Epithelial cell of proximal tubule (primary cell): ENCODE measurements around the genes GLUD2, XIAP and OCRL.

- RAMPAGE, long total RNA: no peak
- RRBS: no CpG with 5 or more reads among the region's 6 CpGs
Measured at GRCh38 chrX:120549755-120550328, 10.9 kb downstream of the CUL4B start.

- RAMPAGE, long total RNA: no peak
- RRBS: 2% methylated on average over 9 of the region's 49 CpGs
Measured at GRCh38 chrX:121047320-121047811, at the start of gene GLUD2. Gene GLUD2, plus strand, starts transcription at chrX:121047610.

DNA sequence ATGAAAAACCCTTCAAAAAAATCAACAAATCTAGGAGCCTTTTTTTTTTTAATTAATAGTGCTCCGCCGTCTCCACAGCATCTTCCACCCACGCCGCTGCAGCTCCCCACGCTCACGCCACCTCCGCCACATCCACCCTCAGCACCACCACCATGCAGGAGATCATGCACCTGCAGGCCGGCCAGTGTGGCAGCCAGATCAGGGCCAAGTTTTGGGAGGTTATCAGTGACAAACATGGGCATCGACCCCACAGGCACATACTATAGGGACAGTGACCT, 171.4 kb downstream of the THOC2 start:
- RAMPAGE, long total RNA: no peak
- RRBS: no CpG with 5 or more reads among the region's 9 CpGs

GRCh38 chrX:123694549-123695020, 38.3 kb downstream of the THOC2 start:
- RAMPAGE, long total RNA: no peak
- RRBS: no CpG with 5 or more reads among the region's 5 CpGs

DNA sequence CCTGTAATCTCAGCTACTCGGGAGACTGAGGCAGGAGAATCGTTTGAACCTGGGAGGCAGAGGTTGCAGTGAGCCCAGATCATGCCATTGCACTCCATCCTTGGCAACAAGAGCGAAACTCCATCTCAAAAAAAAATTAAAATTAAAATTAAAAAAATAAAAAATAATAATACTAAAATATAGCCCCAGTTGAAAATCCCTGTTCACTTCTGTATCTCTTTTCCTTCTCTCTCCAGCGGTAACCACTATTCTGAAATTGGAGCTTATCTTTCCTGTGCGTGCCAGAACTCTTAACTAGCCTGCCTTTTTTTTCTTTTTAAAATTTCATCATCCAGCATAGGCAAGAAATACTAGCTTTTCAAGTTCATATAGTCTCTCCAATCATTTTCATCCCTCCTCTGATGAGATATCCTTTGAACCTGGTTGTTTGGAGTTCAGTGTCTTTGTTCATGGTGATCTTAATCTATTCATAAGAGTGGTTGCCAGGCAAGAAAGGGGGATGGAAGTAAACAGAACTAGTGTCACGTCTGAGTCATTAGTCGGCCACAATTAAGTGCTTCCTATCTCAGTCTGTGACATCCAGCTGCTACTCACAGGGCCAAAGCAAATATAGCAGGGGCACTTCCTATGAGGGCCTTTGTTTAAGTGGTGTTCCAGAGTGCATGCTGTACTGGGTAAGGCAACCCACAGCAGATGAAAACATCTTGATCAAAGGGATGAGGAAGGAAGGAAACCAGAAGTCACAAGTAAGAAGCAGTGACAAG, 56.5 kb upstream of the XIAP start:
- RAMPAGE, long total RNA: no peak
- RRBS: no CpG with 5 or more reads among the region's 7 CpGs

DNA sequence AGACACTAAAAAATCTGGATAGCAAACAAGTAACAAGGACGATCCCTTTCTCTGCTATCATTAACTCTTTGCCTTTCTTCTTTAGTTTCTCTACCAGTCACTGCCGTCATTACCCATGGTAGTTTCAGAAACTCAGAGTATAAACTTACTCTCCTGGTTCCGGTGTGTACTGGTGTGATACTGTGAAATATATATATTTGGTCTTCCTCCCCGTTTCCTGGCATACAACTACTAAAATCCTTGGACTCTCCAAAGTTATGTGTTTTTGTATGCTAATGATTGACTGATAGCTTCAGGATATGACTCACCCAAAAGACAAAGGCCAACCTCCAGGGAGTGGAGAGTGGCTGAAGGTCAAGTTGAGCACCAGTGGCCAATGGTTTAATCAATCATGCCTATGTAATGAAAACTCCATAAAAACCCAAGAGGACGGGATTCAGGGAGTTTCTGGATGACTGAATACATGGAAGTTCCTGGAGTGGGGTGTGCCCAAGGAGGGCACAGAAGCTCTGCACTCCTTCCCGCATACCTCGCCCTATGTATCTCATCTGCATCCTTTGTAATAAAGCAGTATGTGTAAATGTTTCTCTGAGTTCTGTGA, 35.0 kb upstream of the XIAP start:
- RAMPAGE, long total RNA: no peak
- RRBS: no CpG with 5 or more reads among the region's 7 CpGs

- RAMPAGE, long total RNA: start-site peak on the plus strand at chrX:123859963-123860255, 184 and 36 reads in 2 replicates
- RRBS: 3% methylated on average over 23 of the region's 75 CpGs
Measured at GRCh38 chrX:123859406-123860546, at the start of gene XIAP. Gene XIAP, plus strand, starts transcription at chrX:123860053.

GRCh38 chrX:126110067-126110310, 56.1 kb downstream of the DCAF12L2 start:
- RAMPAGE, long total RNA: no peak
- RRBS: no CpG with 5 or more reads among the region's 3 CpGs

DNA sequence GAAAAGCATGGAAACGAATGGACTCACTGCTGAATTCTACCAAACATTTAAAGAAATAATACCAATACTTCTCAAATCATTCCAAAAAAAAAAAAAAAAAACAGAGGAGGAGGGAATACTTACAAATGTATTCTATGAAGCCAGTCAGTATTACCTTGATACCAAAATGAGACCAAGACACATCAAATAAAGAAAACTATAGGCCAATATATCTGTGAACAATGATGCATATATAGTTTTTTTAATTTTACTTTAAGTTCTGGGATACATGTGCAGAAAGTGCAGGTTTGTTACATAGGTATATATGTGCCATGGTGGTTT, 339.4 kb downstream of the ACTRT1 start:
- RAMPAGE, long total RNA: no peak
- RRBS: no CpG with 5 or more reads among the region's 1 CpG

DNA sequence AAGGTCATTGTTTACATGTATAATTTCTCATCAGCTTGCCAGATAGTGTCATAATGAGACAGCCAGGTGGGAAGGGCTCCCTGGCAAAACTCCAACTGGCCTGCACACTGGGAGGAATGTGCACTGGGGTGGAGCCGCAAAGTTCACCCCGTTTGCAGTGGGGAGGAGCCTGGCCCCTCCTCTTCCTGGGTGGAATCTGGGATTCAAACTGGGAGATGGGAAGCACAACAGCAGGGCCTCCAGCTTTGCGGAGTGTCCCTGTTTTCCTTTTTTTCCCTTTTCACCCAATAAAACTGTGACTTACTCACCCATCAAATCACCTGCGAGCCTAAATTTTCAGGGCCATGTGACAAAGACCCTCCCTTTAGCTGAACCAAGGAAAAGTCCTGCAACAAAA, 329.9 kb downstream of the SMARCA1 start:
- RAMPAGE, long total RNA: no peak
- RRBS: no CpG with 5 or more reads among the region's 4 CpGs

- RAMPAGE, long total RNA: start-site peak on the plus strand at chrX:129540237-129540307, 150 and 33 reads in 2 replicates
- RRBS: 2% methylated on average over 18 of the region's 53 CpGs
Measured at GRCh38 chrX:129540076-129540610, at the start of gene OCRL. Gene OCRL, plus strand, starts transcription at chrX:129540259.

DNA sequence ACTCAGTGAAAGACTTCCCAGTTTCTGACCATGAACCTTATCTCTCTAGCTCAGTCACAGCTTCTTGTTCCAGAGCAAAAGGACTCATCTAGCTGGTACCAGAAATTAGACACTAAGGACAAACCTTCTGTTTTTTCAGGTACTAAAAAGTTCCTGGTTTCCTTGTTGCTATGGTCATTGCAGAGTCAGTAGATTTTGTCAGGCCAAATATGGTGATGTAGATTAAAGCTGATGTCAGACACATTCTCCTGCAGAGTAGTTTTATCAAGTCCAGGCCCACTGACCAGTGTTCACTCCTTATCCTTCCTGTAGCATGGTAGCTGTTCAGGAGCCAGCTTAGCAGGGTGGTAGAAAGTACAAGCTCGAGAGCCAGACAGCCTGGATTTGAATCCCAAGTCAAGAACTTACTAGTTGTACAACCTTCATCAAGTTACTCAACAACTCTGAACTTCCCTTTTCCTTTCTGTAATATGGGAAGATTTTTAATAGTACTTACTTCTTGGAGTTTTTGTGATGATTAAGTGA, 17.8 kb downstream of the OCRL start:
- RAMPAGE, long total RNA: no peak
- RRBS: no CpG with 5 or more reads among the region's 1 CpG

DNA sequence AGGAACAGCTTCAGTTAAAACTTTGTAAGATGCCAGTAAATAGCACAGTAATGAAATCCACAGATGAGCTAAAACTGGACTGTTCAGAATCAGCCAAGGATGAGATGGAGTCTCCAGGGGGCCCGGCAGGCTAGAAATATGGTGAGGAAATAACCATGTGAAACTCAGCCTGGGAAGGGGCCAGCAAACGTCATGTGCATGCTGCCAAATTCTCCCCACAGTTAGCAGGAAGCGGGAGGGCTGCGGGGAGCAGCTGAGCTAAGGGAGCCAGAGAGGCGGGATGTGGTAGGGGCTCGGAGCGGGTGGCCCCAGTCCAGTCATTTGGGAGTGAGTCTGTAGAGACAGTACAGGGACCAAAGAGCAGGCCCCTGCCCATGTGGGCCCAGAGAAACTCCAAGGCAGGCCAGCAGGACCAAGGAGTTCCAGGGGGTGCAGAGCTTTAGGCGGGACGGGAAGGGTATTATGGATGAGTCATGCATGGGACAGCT, 37.0 kb upstream of the XPNPEP2 start:
- RAMPAGE, long total RNA: no peak
- RRBS: no CpG with 5 or more reads among the region's 9 CpGs

- RAMPAGE, long total RNA: no peak
- RRBS: no CpG with 5 or more reads among the region's 8 CpGs
Measured at GRCh38 chrX:130066863-130067236, 43.4 kb downstream of the ELF4 start.

GRCh38 chrX:130097523-130098232, 12.6 kb downstream of the ELF4 start:
- RAMPAGE, long total RNA: no peak
- RRBS: 59% methylated on average over 4 of the region's 13 CpGs

DNA sequence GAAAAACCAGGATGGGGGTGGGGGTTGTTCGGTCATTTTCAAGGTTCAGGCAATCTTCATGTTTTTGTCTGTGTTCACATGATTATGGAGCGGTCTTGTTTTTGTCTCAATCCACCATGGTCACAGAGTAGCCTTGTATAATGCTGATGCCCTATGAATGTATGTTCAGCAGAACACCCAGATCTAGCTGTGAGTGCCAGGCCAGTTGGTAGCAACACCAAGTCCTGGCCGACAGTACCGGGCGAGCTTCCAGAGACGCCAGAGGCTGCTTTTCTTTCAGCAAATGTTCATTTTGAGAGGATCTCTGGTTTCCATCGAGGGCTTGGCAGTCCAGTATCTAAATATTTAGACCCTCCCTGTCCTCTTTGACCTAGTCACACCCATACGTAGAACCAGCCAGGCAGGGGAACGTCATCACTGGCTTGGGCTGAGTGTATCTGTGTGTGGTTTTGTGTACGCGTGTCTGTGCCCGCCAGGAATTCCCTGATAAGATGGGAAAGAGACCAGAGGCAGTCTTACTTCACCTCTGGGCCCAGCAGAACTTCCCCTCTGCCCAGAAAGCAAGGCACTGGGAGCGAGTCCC, 14.7 kb upstream of the ELF4 start:
- RAMPAGE, long total RNA: no peak
- RRBS: no CpG with 5 or more reads among the region's 13 CpGs

- RAMPAGE, long total RNA: no peak
Measured at GRCh38 chrX:130848405-130848664, 54.7 kb downstream of the ENOX2 start.

DNA sequence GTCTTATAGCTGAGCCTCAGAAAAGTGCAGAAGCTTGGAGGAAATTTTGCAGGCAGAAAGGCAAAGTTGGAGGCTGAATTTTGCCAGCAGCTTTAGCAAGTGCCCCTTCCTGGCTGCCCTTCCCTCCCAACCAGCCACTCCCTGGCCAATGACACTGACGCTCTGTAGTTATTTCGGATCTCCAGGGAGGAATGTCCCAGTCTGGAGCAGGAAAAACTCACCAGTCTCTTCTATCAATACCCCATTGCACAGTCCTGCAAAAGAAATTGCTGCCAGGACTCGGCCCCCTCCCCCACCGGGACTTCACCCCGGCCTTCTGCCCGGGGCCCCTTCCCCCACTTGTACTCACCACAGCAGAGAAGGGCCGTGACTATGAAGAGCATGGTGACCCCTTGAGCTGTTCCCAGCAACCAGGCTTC, 10.2 kb downstream of the IGSF1 start:
- RAMPAGE, long total RNA: no peak
- RRBS: no CpG with 5 or more reads among the region's 7 CpGs

DNA sequence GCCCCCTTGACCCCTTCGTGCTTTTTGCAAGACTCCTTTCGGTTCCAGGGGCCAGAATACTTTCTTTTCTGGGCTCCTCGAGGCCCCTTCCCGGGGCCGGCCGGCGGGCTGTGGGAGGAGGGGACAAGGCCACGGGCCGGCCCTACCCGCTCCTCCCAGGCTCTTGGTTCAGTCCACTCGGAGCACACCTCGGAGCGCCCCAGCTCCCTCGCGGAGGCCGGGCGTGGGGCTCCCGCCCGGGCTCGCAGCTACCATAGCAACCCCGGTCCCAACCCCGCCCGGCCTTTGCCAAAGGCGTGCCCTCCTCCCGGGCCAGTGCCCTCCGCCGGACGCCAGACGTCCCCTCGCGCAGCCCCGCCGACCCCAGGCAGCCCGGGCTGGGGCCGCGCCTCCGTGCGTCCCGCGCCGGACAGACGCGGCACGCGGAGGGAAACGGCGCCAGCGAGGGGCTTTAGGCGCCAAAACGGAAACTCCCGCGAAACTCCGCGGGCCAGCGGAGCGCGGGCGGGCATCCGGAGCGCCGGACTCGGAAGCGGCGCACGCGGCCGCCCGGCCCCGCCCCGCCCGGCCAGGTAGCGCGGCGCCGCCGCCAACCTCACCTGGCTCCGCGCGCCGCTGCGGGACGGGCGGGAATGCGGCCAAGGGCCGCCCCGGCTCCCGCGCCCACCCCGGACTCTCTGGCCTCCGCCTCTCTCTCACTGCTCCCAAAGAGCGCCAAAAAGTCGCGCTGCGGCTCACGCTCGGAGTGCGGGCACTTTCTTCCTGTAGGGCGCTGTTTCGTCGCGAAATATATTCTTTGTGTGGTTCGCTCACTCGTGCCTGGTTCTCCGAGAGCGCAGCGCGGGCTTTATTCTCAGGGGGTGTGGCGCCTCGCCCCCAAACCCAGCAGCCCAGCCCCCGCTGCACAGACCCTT, 634 bp upstream of the MBNL3 start:
- RAMPAGE, long total RNA: no peak
- RRBS: under 1% methylated on average over 34 of the region's 110 CpGs

- RAMPAGE, long total RNA: no peak
- RRBS: no CpG with 5 or more reads among the region's 2 CpGs
Measured at GRCh38 chrX:132856092-132856325, 102.4 kb downstream of the HS6ST2 start.